Mesenteric fat pad (tissue), 1 donor: Measurements from ENCODE around the gene NME8.

DNA sequence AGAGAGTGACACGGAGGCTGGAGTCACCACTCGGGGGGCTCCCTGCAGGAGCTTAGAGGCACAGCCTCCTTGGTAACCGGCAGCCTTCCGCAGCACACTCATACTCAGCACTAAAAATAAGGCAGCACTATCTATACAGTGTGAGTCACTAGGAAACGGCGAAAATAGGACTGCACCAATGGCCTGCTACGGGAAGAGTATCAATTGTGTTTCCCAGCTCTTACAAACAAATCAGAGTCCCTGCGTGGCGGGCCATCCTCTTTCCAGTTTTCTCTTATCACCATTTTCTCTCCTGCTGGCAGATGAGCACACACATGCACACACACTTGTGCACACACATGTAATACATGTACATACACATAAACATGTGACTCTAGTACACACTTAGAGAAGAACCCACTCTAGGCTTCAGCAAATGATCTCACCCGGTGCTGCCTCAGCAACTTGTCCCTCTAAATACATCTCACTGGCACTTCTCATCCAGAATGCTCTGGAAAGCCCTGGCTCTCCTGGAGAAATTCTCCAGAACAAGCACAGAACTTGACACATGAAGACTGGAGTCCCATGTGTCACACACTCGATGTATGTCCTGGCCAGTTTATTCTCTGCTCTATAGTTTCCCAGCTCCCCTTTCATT is 255.0 kb downstream of the ELMO1 start:
- PRO-cap: no peak

- PRO-cap: no peak
These were observed 237.6 kb downstream of the ELMO1 start for GRCh38 chr7:37210964-37211604.

DNA sequence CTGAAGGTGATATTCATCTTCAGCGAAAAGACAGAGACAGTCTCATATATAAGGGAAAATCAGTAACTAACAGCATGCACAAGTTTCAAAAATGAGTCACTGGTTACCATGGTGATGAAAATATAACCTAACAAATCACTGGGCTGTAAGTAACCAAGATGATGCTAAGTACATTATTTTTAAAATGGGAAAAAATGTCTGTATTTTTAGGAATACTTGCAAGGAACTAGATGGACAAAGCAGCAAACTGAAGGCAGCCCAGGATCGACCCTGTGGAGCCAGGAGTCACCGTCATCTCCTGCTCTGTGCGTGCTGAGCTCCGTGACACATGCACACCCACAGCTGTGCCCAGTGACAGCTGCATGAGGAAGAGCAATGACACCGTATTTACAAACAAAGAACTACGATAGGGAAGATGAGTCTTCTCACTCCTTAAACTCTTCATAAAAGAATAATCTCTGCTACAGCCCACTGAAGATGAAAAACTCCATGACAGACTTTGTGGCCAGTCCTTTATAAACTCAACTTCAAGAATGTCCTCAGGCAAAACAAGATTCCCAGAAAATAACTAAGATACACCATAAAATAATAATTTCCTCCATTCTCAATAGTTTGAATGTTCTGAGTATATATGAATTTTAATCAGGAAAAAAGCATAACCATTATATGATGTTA is 137.2 kb downstream of the ELMO1 start:
- PRO-cap: no peak

DNA sequence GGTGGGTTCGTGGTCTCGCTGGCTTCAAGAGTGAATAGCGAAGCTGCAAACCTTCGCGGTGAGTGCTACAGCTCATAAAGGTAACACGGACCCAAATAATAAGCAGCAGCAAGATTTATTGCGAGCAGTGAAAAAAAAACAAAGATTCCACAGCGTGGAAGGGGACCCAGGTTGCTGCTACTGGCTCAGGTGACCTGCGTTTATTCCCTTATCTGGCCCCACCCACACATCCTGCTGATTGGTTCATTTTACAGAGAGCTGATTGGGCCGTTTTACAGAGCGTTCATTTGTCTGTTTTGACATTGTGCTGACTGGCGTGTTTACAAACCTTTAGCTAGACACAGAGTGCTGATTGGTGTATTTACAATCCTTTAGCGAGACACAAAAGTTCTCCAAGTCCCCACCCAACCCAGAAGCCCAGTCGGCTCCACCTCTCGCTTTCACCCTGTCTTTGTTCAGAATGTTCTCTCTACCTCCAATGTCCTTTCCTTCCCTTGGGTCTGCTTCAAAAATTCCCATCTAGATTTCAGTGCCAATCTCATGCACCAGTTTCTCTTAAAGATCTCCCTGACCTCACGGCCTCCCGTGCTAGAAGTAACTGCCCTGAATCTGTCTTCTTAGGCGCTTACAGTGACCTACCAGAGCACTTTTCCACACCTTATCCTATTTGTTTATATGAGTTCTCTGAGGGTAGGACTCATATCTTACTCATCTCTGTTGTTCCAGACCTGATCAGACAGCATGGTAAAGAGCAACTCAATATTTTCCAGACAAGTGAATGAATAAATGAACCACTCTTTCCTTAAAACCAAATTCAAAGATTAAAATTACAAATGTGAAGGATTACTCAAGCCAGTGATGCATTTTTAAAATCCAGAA is 95.0 kb downstream of the ELMO1 start:
- PRO-cap: no peak

DNA sequence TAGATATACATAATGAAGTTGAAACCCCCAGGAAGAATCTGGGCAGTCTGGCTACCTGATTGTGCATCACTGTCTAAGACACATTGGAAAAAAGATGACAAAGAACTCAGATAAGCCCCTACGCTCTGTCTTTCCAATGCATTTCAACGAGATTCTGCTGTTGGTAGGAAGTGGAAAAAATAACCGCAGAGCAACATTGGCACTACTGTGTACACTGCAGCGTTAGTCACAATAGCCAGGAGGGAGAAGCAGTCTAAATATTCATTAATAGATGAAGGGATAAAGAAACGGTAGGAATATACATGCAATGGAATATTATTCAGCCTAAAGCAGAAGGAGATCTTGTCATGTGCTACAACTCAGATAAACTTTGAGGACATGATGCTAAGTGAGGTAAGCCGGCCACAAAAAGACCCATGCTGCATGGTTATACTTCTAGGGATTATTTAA is 40.4 kb downstream of the ELMO1 start:
- PRO-cap: no peak

GRCh38 chr7:37507987-37508455 is 59.4 kb upstream of the ELMO1 start:
- PRO-cap: no peak

- PRO-cap: no peak
These were observed 15.0 kb upstream of the NME8 start for GRCh38 chr7:37833473-37833800.

- PRO-cap: no peak
These were observed at the start of gene NME8 for GRCh38 chr7:37848430-37849366. Gene NME8 (plus strand): TSS chr7:37848597.

DNA sequence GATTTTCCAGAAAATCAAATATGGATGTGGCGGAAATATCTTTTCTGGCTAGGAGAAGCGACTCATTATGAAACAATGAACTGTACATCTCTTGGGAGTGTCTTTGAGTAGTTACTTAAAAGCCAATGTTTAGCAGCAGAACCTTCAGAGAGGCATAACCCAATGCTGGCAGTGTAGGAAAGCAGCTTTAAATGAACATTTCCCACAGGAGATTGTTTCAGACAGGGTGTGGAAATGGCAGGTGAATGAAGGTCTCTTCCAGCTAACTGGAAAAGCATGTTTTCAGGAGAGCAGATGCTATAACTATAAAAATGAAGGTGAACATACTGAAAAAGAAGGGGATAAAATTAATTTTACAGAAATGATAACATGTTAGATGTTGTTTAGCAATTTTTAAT is 36.4 kb downstream of the POU6F2 start:
- PRO-cap: no peak

- PRO-cap: no peak
These were observed 153.4 kb downstream of the POU6F2 start for GRCh38 chr7:39130949-39131674.

GRCh38 chr7:39413867-39414858 is 152.0 kb upstream of the YAE1 start:
- PRO-cap: no peak

DNA sequence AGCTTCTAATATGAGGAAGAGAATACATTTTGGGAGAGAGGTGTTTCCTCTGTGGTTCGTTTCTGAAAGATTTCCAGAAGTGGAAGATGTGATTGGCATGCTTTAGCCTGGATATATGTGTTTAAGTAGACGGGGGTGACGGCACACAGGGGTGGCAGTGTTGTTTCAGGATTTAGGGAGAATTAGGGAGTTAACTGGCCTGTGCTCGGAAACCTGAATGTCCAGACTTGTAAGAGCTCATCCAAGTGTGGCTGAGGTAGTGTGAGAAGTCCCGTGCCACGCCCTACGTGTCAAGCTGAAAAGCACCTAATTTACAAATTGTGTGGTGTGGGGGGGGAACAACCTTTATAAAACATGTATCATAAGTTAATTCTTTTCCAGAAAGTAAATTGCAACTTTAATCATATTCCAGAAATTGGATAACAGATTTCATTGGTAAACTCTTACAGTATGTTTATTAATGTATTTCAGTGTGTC is 1.1 kb downstream of the RALA start:
- PRO-cap: no peak

DNA sequence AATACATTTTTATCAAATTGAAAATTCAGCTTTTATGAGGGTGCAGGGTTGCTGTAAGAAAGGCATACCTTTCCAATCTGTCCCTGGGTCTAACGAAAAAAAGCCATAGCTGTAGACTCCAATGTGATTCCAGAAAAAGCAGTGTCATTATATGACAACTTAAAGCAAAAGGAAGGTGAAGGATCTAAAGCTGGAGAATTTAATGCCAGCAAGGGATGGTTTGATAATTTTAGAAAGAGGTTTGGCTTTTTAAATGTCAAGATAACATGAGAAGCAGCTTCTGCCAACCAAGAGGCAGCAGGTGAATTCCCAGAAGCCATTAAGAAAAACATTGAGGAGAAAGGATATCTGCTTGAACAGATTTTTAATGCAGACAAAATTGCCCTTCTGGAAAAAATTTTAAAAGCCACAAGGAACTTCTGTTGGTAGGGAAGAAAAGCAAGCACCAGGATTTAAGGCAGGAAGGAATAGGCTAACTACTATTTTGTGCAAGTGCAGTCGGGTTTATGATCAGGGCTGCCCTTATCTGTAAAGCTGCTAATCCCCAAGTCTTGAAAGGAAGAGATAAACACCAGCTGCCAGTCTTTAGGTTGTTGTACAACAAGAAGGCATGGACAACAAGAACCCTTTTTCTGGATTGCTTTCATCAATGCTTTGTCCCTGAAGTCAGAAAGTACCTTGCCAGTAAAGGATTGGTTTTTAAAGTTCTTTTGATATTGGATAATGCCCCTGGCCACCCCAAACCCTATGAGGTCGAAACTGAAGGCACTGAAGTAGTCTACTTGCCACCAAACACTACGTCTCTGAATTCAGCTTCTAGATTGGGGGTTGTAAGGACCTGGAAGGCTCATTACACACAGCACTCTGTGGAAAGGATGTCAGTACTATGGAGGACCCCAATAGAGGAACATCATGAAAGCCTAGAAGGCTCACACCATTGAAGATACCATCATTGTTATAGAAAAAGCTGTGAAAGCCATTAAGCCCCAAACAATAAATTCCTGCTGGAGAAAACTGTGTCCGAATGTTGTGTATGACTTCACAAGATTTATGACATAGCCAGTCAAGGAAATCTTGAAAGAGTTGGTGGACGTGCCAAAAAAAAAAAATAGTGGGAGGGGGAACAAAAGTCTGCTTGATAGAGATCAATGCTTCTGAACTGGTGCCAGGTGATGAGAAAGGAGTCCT is 40.7 kb downstream of the RALA start:
- PRO-cap: no peak

DNA sequence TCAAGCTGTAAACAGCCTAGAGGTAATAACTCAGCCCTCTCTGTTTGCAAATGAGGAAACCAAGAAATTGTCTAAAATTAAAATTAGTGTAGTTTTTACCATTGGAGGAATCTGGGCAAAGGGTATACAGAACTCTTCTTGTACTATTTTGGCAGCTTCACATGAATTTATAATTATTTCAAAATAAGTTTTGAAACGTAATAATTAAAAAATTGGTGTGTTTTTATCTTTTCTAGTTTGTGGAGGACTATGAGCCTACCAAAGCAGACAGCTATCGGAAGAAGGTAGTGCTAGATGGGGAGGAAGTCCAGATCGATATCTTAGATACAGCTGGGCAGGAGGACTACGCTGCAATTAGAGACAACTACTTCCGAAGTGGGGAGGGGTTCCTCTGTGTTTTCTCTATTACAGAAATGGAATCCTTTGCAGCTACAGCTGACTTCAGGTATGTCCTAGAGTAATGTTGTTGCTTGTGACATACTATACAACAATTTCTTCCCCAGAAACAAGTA is 66.8 kb downstream of the RALA start:
- PRO-cap: no peak

DNA sequence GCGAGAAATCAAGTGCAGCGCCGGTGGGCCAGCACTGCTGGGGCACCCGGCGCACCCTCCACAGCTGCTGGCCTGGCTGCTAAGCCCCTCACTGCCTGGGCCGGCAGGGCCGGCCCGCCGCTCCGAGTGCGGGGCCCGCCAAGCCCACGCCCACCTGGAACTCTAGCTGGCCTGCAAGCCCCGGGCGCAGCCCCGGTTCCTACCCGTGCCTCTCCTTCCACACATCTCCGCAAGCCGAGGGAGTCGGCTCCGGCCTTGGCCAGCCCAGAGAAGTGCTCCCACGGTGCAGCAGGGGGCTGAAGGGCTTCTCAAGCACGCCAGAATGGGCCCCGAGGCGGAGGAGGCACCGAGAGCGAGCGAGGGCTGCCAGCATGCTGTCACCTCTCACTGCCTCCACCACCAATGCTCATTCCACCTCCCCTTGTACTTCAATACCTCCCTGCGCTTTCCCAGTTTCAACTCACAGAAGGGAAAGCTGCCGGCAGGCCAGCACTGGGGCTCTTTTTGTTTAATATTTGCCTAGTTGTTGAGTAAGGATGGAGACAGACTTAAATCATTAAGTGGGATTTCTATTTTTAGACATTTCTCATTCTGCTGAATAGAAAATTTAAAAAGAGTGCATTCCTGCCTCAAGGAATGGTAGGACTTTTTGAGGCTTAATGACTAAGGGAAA is 130.9 kb downstream of the RALA start:
- PRO-cap: no peak

DNA sequence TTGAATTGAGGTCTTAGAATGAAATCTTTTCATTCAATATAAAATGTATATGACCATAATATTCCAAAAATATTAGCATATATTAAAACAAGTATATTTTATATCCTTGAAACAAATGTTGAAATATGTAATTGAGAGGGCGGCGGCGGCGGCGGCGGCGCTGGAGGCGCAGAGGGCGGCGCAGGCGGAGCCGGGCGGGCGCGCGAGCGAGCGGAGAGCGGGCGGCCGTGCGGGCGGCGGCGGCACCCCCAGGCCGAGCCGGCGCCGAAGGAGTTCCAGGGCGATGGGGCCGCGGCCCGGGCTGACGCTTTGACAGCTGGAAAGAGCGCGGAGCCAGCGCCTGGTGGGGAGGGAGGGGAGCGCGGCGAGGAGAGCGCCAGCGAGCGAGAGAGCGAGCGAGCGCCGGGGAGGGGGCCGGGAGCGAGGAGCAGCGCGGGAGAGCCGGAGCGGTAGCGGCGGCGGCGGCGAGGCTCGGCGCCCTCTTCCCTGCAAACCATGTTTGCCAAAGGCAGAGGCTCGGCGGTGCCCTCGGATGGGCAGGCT is 116.9 kb upstream of the CDK13 start:
- PRO-cap: no peak

- PRO-cap: no peak
These were observed 1.1 kb upstream of the CDK13 start for GRCh38 chr7:39948960-39949303.

DNA sequence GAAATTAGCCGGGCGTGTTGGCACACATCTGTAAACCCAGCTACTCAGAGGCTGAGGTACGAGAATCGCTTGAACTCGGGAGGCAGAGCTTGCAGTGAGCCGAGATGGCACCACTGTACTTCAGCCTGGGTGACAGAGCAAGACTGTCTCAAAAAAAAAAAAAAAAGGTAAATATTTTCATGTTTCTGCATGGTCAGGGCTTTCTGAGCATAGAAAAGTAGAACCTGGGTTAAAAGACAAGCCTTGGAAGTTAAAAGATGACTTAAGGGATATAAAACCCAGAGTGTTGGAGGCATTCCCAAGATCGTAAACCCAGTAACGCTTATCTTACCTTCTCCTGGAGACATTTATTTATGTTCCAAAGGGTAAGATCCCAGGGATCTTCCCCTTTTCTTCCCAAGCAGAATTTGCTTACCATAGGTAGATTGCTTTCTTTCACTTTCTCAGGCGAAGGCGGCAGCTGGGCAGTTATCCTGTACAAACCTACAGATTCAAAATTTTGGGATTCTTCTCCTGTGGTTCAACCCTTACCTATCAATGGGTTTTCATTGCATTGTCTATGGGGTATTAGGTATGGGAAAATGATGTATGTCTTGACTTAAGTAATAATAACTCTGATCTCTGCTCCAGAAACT is 22.2 kb downstream of the SUGCT start:
- PRO-cap: no peak

GRCh38 chr7:40221865-40222382 is 87.1 kb downstream of the SUGCT start:
- PRO-cap: no peak

- PRO-cap: no peak
These were observed 284.5 kb downstream of the INHBA start for GRCh38 chr7:41418415-41418773.